Stomach (tissue), 7 donors: ENCODE measurements around a stretch of chr17.

DNA sequence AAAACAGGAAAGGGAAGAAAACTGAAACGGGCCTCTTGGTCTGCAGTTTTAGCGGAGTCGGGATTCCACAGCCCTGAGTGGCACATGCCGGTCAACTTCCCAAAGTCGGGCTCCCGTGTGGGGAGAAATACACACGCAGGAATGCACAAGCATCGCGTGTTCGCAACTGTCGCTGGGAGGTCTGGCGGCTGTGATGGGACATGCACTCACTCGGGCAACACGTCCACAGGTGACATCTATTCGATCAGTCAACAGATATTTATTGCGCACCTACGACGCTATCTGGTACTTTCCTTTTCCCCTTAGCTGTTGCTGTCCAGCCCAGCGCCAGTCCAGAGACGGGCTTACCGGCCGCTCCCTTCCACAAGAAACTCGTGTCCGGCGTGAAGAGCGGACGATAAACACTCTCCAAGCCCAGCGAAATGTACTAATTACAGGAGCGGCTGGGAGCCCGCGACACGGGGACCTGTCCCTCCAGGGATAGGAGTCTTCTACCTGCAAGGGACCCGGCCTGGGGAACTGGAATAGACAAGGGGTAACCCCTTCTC, 3.7 kb upstream of the SOX9 start:
- PRO-cap, result no peak
- RAMPAGE, long total RNA, 5 experiments, result no peak in any of the 5 experiments
- RRBS, result 4% methylated on average over 5 of the region's 33 CpGs

- PRO-cap, result no peak
- RAMPAGE, long total RNA, 5 experiments, result no peak in any of the 5 experiments
- RRBS, result no CpG with 5 or more reads among the region's 8 CpGs
These were observed 286.6 kb downstream of the SOX9 start for GRCh38 chr17:72407231-72408016.

- PRO-cap, result no peak
- RAMPAGE, long total RNA, 5 experiments, result no peak in any of the 5 experiments
- RRBS, result no CpG with 5 or more reads among the region's 13 CpGs
These were observed 290.2 kb downstream of the SOX9 start for GRCh38 chr17:72410802-72411554.

DNA sequence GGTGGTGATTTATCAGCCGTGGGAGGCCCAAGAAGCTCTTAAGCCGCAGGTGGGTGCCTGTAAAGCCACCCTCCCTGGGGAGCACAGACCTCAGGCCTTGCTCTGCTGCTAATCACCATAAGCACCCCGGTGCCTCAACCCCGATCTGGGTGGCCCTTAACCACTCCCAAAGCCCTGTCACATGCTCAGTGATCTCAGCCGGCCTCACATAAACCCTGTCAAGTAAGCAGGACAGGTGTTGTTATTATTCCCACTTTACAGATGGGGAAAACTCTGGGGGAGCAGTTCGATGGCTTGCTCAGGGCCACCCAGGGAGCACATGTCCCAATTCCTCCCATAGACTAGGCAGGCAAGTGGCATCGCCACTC, 299.1 kb downstream of the SOX9 start:
- PRO-cap, result no peak
- RAMPAGE, long total RNA, 5 experiments, result no peak in any of the 5 experiments
- RRBS, result 19% methylated on average over 4 of the region's 7 CpGs

DNA sequence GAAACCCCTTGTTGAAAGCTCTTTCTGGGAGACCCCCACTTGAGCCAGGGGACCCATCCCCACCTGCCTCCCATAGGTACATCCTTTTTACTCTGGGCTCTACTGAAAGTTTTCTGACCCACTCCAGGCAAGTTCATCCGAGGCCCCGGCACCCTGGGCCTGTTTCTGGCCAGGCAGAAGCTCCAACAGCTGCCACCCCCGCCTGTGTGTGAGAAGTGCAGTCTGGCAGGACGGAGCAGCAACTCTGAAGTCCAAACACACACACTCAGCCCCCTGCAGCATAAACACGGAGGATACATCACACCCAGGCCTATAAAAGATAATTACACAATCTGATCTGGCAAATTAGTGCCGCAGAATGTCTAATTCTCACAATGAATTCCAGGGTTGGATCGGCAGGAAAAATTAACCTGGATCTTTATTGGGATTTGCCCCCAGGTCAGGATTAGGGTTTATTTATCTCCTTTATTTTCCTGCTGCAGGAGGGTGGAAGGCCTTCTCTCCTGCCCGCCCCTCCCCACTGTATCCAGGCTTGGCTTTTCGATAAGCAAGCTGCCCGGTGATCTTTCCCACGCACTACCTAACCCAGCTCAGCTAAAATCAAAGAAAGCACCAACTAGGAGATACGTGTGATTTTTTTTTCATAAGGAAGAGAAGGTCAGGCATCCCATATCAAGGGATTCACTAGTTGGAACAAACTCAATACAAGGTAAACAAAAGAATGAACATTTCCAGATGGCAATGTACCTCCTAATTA, 311.4 kb downstream of the SOX9 start:
- PRO-cap, result no peak
- RAMPAGE, long total RNA, 5 experiments, result start-site peak on the minus strand in 1 of 5 experiments, centred at position 289 of the sequence, 7 reads per replicate
- RRBS, result no CpG with 5 or more reads among the region's 12 CpGs

DNA sequence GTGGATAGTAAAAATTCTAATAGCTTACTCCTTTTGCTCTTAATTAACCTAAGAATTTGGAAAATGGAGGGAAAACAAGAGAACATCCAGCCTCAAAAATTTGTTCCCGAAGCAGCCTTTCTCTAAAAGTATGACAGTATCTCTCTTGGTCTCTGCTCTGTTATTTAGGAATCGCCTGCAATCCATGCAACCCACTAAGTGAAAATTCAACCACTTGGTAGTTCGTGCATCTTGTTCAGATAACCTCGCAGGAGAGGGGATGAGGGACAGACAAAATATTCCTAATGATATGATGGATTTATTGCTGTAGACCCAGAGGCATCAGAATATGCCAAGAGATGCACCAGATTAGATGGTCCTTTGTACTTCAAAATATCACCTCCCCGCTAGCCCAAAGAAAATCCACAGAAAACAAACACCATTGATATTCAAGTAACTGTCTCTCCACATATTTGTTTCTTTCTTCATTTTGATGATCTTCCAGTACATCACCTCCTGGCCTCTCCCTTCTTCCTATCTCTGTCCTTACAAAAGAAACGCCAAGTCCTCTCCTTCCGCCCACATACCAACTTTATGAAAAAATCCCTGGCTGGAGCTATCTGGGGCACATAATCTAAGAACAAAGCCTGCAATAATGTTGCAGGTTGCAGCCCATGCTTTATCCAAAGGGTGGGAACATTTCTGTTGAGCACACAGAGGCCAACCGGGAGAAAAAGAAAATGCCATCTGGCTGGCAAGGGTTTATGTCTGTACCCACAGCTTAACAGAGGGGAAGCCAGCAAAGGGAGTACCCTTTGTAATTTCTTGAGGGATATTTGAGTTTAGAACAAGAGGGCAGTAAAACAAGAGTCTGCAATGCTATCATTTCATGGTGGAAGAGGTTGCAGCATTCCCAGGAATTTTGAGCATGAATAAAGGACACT, 409.4 kb downstream of the SOX9 start:
- PRO-cap, result no peak
- RAMPAGE, long total RNA, 5 experiments, result start-site peak on the minus strand in 2 of 5 experiments, centred at positions 230 to 627 of the sequence, 12 to 32 reads per replicate
- RRBS, result no CpG with 5 or more reads among the region's 8 CpGs

GRCh38 chr17:72550482-72551051, 429.7 kb downstream of the SOX9 start:
- PRO-cap, result no peak
- RAMPAGE, long total RNA, 5 experiments, result start-site peak on the minus strand in 1 of 5 experiments, at chr17:72550481-72550782 at its widest, 21 to 31 reads per replicate
- RRBS, result no CpG with 5 or more reads among the region's 11 CpGs

GRCh38 chr17:72574251-72575044, 453.6 kb downstream of the SOX9 start:
- PRO-cap, result no peak
- RAMPAGE, long total RNA, 5 experiments, result start-site peak on the minus strand in 3 of 5 experiments, at chr17:72574444-72574667 at its widest, 18 to 208 reads per replicate
- RRBS, result no CpG with 5 or more reads among the region's 11 CpGs

GRCh38 chr17:72591178-72592020, 470.6 kb downstream of the SOX9 start:
- PRO-cap, result no peak
- RAMPAGE, long total RNA, 5 experiments, result start-site peak on the minus strand in 1 of 5 experiments, at chr17:72591573-72592141 at its widest, 49 reads per replicate
- RRBS, result 2% methylated on average over 22 of the region's 55 CpGs

DNA sequence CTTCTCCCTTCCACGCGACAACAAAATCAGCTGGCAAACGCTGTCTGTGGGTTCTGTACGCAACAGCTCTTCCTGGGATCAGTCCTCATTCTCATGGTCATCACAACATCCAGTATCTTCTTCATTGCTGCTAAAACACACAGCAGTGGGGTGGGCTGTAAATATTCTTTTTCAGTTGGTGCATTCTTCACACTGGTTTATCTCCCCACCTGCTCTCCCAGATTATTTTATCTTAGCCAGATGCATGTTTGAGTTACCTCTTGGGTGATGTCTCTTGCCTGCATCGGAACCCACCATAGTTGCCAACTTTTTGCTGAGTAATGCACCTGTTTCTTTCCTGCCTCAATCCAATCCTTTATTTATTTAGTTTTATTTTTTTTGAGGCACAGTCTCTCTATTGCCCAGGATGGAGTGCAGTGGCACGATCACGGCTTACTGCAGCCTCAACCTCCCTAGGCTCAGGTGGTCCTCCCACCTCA, 363.6 kb downstream of the SLC39A11 start:
- PRO-cap, result no peak
- RAMPAGE, long total RNA, 5 experiments, result start-site peak on the minus strand in 1 of 5 experiments, centred at position 310 of the sequence, 19 reads per replicate
- RRBS, result no CpG with 5 or more reads among the region's 7 CpGs

GRCh38 chr17:73283608-73284764, 22.3 kb upstream of the CPSF4L start:
- PRO-cap, result no peak
- RAMPAGE, long total RNA, 5 experiments, result start-site peak on the minus strand in 1 of 5 experiments, at chr17:73283850-73284688 at its widest, 23 to 32 reads per replicate
- RRBS, result 78% methylated on average over 4 of the region's 23 CpGs

DNA sequence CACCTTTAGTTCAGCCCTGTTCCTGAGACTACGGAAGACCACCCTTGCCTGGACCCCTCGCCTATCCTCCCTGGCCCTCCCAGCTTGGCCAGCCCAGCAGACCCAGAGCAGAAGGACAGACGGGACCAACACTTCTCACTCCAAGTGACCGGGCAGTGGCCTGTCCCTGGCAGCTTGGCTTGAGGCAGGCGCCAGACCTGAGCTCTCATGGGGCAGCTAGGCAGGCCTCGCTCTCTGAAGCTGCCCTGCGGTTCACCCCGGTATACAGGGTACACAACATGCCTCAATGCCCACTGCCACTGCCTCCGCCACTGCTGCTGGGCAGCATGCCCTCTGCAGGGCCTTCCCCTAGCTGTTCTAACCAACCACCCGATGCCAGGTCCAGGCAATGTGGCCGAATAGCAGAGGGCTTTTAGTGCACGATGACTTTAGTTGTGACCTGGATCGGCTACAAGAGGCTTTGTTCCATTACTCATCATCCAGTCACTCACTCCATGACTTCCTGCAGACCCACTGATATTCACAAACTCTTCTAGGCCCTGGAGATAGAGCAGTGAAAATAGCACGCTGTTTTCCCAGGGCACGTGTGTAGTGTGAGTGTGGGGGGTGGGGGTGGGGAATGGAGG, 19.8 kb downstream of the CDC42EP4 start:
- PRO-cap, result bidirectional peak, plus-strand start at position 431 of the sequence, minus-strand start at position 146 of the sequence
- RAMPAGE, long total RNA, 5 experiments, result no peak in any of the 5 experiments
- RRBS, result 26% methylated on average over 4 of the region's 15 CpGs

GRCh38 chr17:73300309-73300686, 11.5 kb downstream of the CDC42EP4 start:
- PRO-cap, result no peak
- RAMPAGE, long total RNA, 5 experiments, result no peak in any of the 5 experiments
- RRBS, result no CpG with 5 or more reads among the region's 2 CpGs

DNA sequence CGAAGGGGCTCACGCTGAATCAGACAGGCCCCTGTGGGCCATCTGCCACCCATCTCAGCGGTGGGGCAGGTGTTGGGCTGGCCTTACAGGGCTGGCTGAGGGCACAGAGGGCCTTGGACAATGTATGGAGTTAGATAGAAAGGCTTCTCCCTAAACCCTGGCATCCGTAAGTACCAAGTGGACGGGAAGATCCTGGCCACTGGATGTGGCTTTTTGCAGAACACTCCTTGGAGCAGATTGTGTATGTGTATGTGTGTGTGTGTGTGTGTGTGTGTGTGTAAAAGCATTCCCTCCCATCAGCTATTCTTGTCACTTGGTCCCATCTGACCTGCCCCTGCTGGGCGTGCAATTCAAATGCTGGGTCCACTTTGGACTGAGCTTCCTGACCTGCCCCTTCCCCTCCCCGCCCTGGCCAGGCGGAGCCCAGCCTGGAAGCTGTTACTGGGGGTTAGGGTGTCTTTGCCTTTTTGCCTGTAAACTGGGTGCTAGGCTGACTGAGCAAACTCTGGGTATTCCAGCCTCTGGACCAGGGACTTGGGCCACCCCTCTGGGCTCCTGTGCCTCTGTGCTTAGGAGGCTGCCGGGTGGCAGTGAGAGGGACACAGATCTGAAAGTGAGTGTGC, 25.1 kb upstream of the CDC42EP4 start:
- PRO-cap, result unidirectional peak, plus-strand start at position 476 of the sequence
- RAMPAGE, long total RNA, 5 experiments, result no peak in any of the 5 experiments
- RRBS, result no CpG with 5 or more reads among the region's 9 CpGs

DNA sequence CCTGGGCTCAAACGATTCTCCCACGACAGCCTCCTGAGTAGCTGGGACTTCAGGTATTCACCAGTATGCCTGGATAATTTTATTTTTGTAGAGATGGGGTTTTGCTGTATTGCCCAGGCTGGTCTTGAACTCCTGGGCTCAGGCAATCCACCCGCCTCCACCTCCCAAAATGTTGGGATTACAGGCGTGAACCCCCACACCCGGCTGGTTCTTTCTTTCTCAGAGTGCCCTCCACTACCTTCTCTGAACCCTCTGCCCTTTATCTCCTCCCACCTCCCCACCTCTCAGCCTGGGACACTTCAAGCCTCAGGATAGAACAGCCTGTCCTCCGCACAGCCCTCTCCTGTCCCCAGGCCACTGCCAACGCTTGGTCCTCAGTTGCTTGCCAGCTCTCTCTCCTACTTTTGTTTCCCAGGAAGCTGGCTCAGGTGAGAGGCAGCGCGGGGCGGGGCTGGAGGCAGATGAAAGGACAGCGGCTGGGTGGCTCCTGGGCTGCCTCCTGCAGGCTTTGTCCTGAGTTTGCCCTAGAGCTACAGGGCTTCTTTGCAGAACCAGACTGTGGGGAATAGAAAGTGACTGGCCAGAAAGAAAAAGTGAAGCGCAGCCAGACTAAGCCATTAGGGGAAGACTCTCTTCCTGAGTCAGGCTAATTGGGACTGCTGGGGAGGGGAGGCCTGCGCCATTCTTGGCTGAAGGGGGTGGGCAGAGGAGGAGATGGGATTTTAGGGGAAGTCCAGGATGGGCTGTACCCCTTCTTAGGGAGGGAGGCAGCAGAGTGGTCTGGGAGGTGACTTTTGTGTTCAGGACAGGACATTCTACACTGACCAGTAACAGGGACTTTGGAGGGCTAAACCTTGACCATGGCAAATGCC, 48.2 kb upstream of the CDC42EP4 start:
- PRO-cap, result no peak
- RAMPAGE, long total RNA, 5 experiments, result no peak in any of the 5 experiments
- RRBS, result no CpG with 5 or more reads among the region's 13 CpGs

DNA sequence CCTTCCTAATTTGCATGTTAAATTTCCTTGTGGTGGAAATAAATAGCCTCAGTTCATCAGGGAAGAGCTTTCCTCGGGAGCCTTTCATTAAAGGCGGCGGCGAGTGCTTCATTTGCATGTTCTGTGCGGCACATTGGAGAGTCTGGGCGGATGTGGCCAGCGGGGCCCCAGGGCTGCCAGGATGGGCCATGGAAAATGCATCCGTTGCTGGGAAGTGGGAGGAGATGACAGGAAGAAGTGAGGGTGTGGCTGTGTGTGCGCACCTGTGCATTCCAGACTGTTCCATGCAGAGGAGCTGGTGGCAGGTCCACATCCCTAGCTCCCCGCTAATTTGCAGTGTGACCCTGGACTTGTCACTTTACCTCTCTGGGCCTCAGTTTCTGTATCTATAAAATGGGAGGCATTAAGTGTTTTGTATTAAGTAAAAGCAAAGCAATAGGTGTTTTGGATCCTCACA, 151.0 kb downstream of the SDK2 start:
- PRO-cap, result no peak
- RAMPAGE, long total RNA, 5 experiments, result no peak in any of the 5 experiments
- RRBS, result no CpG with 5 or more reads among the region's 10 CpGs

DNA sequence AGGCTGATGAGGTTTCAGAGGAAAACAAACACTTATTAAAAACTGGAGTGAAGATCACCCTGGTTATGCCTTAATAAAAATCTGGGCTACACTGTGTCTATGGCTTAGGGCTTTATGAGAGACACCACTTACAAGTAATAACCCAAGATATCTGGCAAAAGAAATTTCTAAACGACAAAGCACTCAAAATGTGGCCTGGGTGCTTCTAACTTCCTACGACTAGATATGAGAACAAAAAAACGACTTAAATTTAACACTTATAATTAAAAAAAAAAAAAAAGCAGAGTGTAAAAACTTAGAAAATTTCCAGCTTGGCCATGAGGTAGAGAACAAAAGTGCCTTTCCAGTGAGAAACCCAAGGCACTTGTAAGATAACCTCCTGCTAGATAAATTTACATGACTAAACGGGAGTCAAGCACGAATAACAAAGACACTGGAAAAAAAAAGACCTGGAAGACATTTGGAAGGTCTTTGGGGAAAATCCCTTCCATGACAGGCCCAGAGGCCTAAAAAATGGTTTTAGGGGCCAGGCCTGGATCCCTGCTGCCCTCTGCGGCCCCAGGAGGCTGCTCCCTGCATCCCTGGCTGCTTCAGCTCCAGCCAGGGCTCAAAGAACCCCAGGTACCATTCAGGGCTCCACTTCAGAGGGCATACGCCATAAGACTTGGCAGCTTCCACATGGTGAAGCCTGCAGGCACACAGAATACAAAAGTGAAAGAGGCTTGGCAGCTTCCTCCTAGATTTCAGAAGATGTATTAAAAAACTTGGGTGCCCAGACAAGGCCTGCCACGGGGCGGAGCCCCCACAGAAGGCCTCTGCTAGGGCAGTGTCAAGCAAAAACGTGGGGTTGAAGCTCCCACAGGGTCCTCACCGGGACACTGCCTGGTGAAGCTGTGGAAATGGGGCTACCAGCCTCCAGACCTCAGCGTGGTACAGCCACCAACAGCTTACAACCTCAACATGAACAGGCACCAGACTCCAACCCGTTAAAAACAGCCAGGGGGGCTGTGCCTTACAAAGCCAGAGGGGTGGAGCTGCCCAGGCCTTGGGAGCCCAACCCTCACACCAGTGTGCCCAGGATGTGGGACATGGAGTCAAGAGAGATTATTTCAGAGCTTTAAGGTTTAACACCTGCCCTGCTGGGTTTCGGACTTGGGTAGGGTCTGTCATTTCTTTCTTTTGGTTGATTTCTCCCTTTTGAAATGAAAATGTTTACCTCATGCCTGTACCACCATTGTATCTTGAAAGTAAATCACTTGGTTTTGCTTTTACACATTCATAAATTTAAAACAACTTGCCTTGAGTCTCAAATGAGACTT, 77.2 kb downstream of the SDK2 start:
- PRO-cap, result no peak
- RAMPAGE, long total RNA, 5 experiments, result no peak in any of the 5 experiments
- RRBS, result no CpG with 5 or more reads among the region's 14 CpGs

GRCh38 chr17:73797965-73798616, 153.8 kb upstream of the SDK2 start:
- PRO-cap, result unidirectional peak, minus-strand start at chr17:73798227
- RAMPAGE, long total RNA, 5 experiments, result no peak in any of the 5 experiments
- RRBS, result no CpG with 5 or more reads among the region's 6 CpGs

- PRO-cap, result no peak
- RAMPAGE, long total RNA, 5 experiments, result no peak in any of the 5 experiments
- RRBS, result 16% methylated on average over 42 of the region's 90 CpGs
These were observed 251.0 kb upstream of the RPL38 start for GRCh38 chr17:73952137-73953233.

- PRO-cap, result no peak
- RAMPAGE, long total RNA, 5 experiments, result no peak in any of the 5 experiments
- RRBS, result 71% methylated on average over 5 of the region's 22 CpGs
These were observed 2.2 kb upstream of the TTYH2 start for GRCh38 chr17:74210814-74211938.